Osteoblast (primary cell): ENCODE data around the gene AHI1.

DNA sequence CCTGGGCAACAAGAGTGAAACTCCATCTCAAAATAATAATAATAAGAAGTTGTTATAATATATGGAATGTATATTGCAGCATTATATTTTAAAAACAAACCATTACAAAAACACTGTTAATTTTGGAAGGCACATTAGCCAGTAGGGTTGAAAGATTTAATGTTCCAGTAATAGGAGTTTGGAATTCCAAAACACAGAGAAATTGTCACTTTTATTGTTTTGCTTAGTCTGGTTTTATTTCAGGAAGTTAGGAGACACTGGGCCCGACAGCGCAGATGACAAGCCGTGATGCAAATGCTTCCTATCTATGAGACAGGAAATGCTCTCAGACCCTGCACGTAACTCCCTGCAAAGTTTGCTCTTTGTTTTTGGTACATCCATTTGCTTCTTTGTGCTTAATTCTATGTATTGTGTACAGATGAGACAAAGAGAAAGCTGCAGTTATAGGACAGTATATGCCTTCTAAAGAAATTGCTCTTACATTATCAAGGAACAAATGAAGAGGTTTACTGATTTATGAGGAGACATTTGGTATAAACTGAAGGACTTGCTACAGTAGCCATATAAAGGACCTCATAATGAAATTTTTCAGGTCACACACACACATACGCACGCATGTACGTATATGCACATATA, 201.6 kb upstream of the SGK1 start:
- CAGE, long polyA plus RNA: no peak
- RRBS: no CpG with 5 or more reads among the region's 7 CpGs

- CAGE, long polyA plus RNA: no peak
- RRBS: no CpG with 5 or more reads among the region's 7 CpGs
Observed at GRCh38 chr6:134530748-134531228, 212.9 kb upstream of the SGK1 start.

DNA sequence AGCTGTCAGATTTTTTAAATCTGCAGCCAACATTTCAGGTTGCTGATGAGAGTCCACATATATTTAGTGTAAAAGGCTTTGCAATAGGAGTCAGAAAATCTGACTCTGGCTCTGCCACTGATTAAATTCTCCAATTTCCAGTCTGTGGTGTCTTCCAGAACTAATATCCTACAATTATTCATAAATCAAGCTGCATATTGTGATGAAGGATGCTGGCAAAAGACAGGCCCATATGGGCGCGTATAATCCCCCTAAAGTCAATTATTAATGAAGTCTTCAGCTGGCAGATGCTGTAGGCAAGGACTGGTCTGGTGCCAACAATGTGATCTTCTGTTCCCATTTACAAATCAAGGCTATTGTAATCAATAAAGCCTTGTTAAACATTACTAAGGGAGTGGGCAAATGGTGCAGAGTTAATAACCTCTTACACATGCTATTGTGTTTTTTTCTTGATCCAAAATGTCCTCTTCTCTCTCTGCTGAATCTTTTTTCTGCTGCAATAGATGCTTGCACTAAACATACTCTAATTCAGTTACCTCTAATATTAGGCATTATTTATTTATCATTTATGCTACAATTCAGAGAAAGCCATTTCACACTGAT, 119.0 kb downstream of the ALDH8A1 start:
- CAGE, long polyA plus RNA: no peak
- RRBS: no CpG with 5 or more reads among the region's 2 CpGs

DNA sequence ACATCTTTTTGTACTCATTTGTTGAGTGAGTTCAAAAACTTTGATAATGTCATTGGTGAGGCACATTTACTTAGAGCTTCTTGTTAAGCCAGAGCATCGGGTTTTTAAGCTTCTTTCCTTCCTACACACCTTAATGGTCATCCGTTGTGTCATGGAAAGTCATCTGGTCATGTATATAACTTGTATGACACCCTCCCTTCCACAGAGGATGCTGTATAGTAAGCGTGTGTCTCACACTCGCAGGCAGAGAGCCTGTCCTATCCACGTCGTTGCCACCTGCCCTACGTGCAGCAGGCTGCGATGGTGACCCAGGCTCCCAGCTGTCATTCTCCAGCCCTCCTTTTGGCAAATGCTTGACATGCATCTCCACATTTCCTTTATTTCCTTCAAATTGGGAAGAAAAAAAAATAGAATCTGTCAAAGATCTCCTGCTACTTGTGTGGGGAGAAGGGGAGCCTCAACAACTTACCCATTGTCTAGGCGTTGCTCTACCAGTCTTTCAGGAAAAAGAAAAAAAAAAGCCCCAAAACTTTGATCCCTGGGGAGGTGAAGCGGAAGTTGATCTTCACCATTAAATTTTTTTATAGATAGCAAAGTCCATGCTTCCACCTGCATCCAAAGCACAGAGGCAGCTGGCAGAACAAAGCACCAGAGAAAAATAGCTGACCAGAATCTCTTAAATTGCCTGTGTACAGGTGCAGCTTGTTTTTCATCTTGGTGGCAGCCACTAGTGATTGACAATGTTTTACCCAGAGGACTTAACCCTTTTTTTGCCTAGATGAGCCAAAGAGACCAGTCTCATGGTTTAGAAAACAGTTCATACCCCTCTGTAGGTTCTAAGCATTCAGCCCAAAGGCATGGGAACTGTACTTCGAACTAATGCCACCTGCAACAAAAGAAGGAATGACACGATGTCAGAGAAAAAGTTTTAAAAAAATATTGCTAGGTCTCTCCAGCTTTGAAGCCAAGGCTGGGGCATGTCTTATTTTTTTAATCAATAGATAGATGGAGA, 85.8 kb downstream of the MYB start:
- CAGE, long polyA plus RNA: no peak
- RRBS: no CpG with 5 or more reads among the region's 12 CpGs

DNA sequence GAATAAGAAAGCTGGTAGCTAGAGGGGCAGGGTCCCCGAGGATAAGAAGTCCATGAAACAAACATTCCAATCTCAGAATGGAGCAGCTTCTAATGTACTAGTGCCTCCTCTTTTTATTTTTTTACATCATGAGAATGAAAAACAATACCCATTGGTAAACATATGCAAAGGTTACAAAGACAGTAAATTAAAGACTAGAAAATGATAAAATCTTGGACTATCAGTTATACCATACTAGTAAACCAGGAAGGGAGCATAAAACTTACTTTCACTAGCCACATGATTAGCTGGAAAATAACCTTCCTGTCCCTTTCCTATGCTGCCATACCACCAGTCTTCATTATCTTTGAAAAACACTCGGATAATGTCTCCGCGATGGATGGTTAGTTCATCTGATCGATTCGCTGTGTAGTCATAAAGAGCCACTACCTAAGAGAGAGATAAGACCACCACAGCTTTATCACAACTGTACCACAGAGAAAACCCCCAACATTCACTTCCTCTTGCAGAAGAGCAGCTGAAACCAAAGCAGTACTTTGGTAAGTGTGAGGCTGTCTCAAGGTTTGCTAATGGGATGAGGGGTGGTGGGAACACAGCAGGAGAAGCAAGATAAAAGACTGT, 141.9 kb downstream of the MYB start:
- CAGE, long polyA plus RNA: no peak
- RRBS: no CpG with 5 or more reads among the region's 6 CpGs

DNA sequence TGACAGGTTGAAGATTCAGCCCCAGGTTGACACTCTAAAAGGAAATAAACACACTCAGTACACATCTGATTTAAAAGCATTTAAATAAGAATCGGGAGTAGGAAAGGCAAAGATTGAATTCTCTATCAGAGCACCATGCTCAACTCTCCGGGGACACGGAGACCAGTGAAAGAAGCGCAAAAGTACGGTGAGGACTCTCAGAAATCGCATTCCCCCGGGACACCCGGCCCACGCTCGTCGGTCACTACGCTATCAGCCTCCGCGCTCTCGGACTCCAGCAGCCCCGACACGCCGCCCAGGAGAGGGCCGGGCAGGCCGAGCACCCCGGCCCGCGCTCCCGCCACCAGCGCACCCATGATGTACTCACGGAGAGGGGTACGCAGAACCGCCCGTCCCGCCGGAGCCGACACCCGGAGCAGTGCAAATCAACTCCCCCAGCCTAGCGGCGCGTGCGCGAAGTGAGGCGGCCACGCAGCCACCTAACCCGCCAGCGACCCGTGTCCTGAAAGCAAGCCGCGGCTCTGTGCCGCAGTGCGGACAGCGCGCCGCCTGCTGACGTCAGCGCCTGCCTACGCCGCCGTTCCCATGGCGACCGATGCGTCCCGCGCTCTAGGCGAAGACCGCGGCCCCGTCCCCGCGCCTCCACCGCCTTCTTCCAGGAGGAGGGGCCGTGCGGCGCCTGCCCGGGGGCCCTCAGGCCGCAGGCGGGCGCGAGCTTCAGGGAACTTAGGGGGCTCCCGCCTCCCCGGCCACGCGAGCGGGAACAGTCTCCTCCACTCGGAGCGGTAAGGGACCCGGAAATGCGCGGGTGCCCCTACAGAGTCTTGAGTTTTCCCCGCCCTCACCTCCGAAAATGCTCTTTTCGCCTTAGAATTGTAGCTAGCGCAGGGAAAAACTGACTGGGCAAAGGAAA, at the start of gene AHI1:
AHI1 (minus strand) TSS at position 525 of the 913 bp plus-strand sequence.
- CAGE, long polyA plus RNA: no peak
- RRBS: 2% methylated on average over 39 of the region's 89 CpGs

DNA sequence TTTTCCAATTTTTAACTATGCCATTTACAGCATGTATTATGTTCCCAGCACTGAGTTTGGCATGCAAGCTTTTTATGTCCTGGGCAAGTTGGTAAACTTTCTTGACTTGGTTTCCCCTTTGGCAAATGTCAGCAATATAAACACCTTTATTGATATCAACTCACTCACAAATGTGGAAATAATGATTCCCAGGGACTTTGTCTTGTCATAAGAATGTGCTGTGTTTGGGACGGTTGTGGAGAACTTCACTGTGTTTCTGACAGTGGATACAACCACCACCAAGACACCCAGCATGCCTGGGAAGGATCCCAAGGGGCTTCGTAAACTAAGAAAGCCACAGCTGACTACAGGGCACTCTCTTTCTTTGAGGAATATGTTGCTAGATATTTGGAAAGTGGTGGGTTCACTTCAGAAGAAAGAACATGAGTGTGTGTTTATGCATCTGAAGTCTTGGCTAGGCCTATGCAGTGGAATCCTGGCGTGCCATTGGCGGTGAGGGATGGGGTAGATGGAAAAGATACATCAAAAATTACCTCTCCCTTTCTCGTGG, 187.5 kb downstream of the PDE7B start:
- CAGE, long polyA plus RNA: no peak
- RRBS: no CpG with 5 or more reads among the region's 5 CpGs

- CAGE, long polyA plus RNA: no peak
- RRBS: no CpG with 5 or more reads among the region's 4 CpGs
Observed at GRCh38 chr6:136088772-136089266, 161.3 kb downstream of the MTFR2 start.

- CAGE, long polyA plus RNA: no peak
- RRBS: no CpG with 5 or more reads among the region's 2 CpGs
Observed at GRCh38 chr6:136225541-136225812, 24.6 kb downstream of the MTFR2 start.

- CAGE, long polyA plus RNA: no peak
- RRBS: no CpG with 5 or more reads among the region's 5 CpGs
Observed at GRCh38 chr6:136251856-136252528, 1.9 kb upstream of the MTFR2 start.

DNA sequence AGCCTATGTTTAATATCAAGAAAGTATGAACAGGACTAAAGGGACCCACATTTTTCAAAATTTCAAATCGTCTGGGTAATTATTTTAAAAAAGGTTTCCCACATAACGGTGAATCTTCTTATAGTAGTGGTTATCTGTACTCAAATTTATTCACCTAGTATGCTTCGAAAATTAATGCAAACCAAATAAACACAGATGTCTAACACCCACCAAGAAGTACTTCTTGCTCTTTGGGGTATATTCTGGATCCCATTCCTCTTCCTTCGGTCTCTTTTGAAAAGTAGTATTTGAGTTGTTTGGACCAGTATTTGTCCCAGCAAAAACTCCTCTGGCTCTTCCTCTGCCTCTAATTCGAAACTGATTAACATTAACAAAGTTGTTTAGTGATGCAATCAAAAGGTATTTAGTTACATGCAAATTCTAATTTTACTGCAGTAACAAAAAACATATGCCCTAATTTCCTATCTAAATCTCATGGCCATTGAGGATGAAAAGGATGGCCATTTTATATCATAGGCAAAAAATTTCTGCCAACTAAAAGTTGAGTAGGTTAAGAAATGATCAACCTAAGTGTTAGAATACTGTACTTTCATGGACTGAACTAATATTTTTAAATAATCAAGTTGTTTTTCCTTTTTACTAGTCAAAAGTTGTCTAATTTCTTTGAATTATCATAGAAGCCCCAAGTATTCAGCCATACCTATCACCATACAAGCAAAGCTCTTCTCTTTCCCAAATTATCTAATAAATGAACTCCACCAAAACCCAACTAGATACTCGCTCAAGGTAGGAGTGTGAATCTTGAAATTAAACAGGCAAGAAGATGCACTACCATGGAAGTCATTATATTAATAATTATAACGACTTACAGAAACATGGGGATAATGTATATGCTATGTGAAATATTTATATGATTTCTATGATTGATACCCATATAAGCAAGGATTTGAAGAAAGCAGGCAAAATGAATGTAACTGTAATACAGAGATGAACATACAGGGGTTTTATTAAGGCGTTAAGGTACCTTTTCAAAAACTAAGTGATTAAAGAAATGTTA, 17.0 kb upstream of the MTFR2 start:
- CAGE, long polyA plus RNA: no peak
- RRBS: no CpG with 5 or more reads among the region's 8 CpGs

GRCh38 chr6:136270049-136270616, 19.5 kb downstream of the BCLAF1 start:
- CAGE, long polyA plus RNA: no peak
- RRBS: no CpG with 5 or more reads among the region's 4 CpGs

- CAGE, long polyA plus RNA: no peak
- RRBS: no CpG with 5 or more reads among the region's 8 CpGs
Observed at GRCh38 chr6:136288192-136288616, 1.4 kb downstream of the BCLAF1 start.

GRCh38 chr6:136383225-136383705, 93.6 kb upstream of the BCLAF1 start:
- CAGE, long polyA plus RNA: no peak
- RRBS: no CpG with 5 or more reads among the region's 5 CpGs

GRCh38 chr6:136434450-136435213, 115.6 kb downstream of the MAP7 start:
- CAGE, long polyA plus RNA: no peak
- RRBS: no CpG with 5 or more reads among the region's 3 CpGs

- CAGE, long polyA plus RNA: no peak
- RRBS: no CpG with 5 or more reads among the region's 1 CpG
Observed at GRCh38 chr6:136501122-136501565, 49.1 kb downstream of the MAP7 start.

DNA sequence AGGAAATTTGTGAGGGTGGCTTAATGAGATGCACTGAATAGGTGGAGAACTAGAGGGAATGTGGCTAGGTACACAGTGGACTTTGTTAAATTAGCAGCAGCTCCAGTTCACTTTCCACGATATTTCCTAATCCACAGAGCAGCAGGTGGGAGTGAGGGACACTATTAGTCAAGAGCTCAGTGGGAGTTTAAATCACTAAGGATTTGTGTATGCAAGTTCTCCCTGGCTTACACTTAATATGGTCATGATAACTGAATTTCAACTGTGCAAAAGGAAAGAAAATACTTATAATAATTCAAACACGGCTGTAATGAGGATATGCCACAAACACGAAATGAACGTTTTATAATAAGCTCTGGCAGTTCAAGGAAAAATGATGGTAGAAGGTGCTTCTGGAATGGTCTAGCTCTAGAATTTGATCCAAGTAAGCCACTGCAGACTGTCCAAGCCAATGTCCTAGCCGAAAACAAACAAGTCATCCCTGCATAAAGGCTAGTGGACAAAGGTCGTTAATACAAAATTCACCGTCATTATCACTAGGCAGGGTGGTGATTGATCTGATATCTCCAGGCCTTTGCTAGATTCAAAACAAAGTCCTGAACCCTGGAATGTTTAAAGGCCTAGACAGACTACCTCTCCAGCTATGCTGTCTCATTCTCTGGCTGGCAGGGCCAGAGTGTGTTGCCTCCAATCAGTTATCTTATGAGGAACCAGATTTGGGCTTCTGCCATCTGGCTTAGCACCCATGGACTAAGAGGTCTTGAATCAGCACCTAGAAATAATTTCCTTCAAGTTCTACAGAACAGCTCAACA, 38.5 kb downstream of the MAP7 start:
- CAGE, long polyA plus RNA: no peak
- RRBS: no CpG with 5 or more reads among the region's 7 CpGs

- CAGE, long polyA plus RNA: no peak
- RRBS: no CpG with 5 or more reads among the region's 2 CpGs
Observed at GRCh38 chr6:136524230-136524936, 25.8 kb downstream of the MAP7 start.

GRCh38 chr6:136551119-136551601, 938 bp upstream of the MAP7 start:
- CAGE, long polyA plus RNA: no peak
- RRBS: no CpG with 5 or more reads among the region's 9 CpGs

DNA sequence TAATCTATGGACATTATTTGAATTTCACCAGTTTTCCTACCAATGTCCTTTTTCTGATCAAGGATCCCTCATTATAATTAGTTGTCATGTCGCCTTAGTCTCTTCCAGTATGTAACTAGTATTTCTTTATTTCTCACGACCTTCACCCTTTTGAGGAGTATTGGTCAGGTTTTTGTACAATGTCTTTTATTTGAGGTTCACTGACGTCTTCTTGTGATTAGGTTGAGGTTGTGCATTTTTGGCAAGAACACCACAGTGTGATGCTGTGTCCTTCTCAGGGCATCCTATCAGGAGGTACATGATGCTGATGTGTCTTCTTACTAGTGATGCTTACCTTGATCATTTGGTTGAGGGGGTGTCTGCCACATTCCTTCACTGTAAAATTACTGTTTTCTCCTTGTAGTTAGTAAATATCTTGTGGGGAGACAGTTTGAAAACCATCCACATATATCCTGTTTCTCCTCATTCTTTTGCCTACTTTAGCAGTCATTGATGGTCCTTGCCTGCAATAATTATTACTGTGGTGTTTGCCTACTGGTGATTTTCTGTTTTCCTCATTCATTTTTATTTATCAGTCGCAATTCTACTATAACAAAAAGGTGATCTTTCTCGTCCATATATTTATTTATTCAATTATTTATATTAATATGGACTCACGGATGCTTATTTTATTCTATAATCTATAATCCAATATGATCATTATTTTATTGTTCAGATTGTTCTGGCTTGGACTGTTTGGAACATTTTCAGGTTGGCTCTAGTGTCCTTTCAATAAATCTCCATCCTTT, 25.5 kb upstream of the MAP7 start:
- CAGE, long polyA plus RNA: no peak
- RRBS: no CpG with 5 or more reads among the region's 6 CpGs